Metastatic Breast Carcinoma in the Ovary (tissue), 3 donors: ENCODE measurements around a stretch of chr5.

DNA sequence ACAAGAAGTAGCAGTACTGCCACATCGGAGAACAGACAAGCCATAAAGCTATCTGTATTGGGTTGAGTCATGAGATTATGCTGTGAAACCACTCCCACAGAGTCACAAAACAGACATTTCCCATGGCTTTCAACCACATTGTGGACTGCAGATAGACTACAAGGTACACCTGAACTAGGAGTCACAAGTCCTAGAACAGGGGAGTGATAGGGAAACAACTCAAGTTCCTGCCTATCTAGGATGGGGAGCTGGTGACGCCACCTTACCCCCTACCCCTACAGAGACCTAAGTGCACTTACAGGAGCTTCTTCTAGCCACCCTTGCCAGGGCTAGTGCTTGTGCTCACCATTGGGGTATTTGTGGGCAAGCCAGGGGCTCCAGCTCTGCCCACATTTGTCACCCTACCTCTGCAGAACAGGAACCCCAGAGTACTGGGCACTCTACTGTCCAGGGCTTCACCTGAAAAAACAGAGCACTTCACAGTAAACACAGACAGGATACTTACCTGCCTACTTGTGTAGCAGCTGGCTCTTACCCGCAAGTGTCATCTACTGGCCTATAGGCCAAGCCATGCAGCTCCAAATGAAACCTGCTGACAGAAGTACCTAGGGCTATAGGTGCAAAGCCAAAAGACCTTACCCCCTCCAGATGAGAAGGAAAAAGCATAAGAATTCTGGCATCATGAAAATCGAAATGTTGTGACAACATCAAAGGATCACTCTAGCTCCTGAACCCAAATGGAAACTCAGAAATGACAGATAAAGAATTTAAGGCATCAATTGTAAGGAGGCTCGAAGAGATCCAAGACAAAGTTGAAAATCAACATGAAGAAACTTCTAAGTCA lies 47.0 kb downstream of the OSMR start:
- PRO-cap, 3 experiments = no peak in any of the 3 experiments

- PRO-cap, 3 experiments = no peak in any of the 3 experiments
Observed at GRCh38 chr5:38979523-38980282, 94.5 kb downstream of the RICTOR start.

- PRO-cap, 3 experiments = no peak in any of the 3 experiments
Observed at GRCh38 chr5:39066690-39067389, 7.4 kb downstream of the RICTOR start.

- PRO-cap, 3 experiments = no peak in any of the 3 experiments
Observed at GRCh38 chr5:39069524-39070200, 4.5 kb downstream of the RICTOR start.

GRCh38 chr5:39256498-39256936 lies 37.2 kb upstream of the FYB1 start:
- PRO-cap, 3 experiments = no peak in any of the 3 experiments

DNA sequence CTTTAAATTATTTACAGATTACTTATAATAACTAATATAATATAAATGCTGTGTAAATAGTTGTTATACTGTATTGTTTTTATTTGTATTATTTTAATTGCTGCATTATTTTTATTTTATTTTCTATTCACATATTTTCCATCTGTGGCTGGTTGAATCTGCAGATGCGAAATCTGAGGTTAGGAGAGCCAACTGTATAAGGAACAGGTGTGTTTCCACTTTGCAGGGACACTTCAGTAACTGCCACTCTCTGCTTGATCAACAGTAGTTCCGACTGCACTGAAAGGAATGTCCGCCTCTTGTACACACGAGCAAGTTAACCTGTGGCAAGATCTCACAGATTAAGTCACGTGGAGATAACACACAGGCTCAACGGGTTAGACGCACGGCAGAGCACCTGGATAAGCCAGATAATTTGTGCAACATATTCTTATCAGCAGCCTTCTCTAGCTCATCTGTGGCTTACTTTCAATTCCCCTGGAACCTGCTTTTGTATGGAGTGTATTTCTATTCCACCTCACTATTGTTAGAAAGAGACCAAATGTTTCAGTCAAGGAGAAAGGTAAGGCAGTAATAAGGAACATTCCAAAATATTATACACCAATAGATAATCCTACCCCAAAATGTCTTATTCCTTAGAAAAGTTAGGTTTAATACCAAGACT lies 6.3 kb upstream of the C9 start:
- PRO-cap, 3 experiments = no peak in any of the 3 experiments

- PRO-cap, 3 experiments = no peak in any of the 3 experiments
Observed at GRCh38 chr5:39394762-39395344, 29.9 kb downstream of the DAB2 start.

- PRO-cap, 3 experiments = peak in 2 of 3 experiments; most common plus-strand start chr5:39400944 (in 1)
Observed at GRCh38 chr5:39400777-39401182, 24.0 kb downstream of the DAB2 start.

- PRO-cap, 3 experiments = no peak in any of the 3 experiments
Observed at GRCh38 chr5:39402158-39402435, 22.7 kb downstream of the DAB2 start.

DNA sequence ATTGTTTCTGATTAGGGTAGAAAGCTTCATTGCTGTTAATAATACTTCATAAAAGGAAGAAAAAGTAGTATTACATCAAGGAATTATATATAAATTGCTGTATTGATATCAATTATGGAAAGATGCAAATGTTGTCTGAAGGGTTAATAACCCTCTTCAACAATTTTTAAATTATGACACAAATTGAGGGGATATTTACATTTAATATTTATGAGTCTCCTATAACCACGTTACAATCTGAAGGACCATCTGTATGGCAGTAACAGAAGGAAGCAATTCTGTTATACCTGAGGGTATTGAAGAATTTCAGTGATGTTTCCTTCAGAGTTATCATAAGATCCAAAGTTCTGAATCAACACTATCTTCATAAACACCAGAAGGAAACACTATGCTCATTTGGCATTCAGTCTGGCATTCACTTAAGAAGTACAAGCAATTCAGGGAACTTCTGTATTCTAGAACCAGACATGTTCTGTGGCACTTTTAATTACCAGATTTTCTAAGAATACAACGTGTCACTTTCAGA lies 9.7 kb downstream of the DAB2 start:
- PRO-cap, 3 experiments = no peak in any of the 3 experiments

GRCh38 chr5:39427367-39427880 lies 2.6 kb upstream of the DAB2 start:
- PRO-cap, 3 experiments = no peak in any of the 3 experiments

DNA sequence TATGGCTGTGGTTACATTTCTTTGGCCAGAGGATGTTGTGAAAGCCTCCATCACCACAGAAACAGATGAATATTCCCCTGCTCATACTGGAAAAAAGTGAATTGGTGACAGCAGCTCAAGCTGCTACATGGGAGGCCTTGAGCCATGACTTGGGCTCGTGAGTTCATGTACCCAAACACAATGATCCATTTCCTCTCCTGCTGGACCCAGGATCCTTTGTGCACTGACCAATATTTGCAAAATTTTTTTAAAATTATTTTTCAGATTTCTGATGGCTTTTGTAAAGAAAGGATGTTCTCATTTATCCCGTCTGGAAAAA lies 336.2 kb upstream of the DAB2 start:
- PRO-cap, 3 experiments = no peak in any of the 3 experiments

GRCh38 chr5:40404615-40404980 lies 275.1 kb upstream of the PTGER4 start:
- PRO-cap, 3 experiments = no peak in any of the 3 experiments

DNA sequence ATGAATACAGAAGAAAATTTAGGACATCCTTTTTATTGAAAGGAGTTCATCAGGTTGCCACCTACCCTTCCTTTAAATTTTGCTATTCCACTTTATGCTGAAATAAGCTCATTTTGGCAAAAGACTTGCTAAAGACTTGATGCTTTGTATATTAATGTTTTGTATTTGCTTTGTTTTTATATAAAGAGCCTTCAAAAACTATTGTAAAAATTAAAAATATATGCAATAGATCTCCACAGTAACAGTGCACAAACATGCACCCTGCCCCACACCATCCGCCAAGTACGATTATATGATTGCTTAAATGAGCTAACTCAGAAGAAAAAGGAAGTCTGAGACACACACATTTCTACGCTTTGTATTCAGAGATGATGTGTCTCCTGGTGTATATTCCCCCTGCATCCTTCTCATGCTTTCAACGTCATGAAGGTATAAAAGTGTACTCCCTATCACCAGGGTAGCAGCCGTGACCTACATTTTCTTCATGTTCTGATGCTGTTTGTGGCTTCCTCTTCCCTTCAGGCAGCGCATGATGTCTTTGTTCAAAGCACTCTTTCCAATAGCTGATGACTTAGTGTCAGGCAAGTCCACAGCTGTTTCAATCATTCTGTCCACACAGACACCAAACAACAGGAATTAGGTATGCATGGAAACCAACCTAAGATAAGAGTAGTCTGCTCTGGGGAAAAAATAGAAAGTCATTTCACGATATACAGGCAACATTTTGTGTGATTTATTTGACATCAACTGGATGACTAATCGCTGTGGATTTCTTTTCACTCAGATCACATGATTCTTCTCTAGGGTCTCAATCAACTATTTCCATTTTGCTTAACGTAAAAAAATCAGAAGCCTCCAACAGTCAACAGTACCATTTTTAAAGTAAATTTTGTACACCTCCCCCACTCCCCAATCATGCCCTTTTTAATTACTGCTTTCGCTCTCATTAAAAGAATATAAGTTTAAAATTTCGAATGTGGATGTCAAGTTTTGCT lies 269.4 kb upstream of the PTGER4 start:
- PRO-cap, 3 experiments = no peak in any of the 3 experiments

DNA sequence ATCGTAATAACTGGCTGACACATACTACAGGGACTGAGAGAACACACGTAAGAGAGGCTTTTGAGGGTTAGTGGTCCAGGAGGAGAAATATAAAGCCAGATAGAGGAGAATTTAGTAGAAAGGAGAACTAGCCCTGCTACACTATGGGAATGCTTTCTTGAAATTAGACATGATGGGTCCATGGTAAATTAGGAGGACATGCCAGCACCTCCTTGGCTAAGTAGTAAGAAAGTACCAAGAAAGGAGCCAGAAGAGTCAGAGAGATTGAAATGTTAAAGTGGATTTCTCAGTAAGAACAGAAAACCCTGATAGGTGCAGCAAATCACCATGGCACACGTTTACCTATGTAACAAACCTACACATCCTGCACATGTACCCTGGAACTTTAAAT lies 165.0 kb upstream of the PTGER4 start:
- PRO-cap, 3 experiments = no peak in any of the 3 experiments

GRCh38 chr5:40541606-40541929 lies 138.1 kb upstream of the PTGER4 start:
- PRO-cap, 3 experiments = no peak in any of the 3 experiments

GRCh38 chr5:40583901-40584222 lies 95.9 kb upstream of the PTGER4 start:
- PRO-cap, 3 experiments = no peak in any of the 3 experiments

DNA sequence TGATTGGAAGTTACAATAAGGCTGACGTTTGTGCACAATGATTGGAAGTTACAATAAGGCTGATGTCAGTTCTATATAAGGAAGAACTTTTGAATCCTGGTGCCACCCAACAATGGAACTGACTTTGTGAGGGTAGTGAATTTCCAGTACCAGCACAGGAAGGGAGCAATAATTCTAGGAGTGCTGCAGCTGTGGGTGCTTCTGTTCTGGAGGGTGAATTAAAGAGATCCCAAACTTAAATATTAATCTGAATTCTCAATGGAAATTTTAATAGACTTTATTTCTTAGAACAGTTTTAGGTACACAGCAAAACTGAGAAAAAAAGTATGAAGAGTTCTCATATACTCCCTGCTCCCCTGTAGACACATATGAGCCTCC lies 95.5 kb upstream of the PTGER4 start:
- PRO-cap, 3 experiments = no peak in any of the 3 experiments

DNA sequence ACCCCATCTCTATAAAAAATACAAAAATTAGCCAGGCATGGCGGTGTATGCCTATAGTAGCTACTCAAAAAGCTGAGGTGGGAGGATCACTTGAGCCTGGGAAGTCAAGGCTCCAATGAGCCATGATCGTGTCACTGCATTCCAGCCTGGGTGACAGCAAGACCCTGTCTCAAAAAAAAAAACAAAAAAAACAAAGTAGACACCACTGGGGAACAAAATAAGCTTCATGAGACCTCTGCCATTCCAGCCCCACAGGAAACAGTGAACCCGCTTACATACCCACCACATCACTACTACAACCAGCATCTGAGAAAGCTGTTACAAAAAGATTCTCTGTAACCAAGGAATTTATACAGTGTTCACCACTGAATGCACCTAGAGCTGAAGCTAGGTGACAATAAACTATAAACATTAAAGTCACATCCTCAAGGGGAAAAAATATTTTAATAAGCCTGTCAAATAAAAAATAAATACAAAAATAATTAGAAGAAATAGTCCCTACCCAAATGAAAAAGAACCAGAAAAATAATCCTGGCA lies 26.1 kb upstream of the PTGER4 start:
- PRO-cap, 3 experiments = no peak in any of the 3 experiments

DNA sequence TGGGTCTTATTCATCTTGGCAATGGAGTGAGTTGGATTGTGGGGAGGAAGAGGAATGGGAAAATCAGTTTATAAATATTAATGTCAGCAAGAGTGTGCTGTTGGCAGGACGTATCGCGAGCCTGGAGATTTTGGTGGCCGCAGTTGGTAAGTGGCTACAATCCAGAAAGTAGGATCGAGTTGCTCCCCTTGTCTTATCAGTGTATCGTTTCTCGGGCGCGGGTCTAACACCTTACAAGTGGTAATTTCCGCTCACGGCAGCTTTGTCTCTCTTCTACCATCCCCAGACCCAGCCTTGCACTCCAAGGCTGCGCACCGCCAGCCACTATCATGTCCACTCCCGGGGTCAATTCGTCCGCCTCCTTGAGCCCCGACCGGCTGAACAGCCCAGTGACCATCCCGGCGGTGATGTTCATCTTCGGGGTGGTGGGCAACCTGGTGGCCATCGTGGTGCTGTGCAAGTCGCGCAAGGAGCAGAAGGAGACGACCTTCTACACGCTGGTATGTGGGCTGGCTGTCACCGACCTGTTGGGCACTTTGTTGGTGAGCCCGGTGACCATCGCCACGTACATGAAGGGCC lies 1.0 kb downstream of the PTGER4 start:
- PRO-cap, 3 experiments = no peak in any of the 3 experiments